Occipital lobe (tissue), 2 donors: ENCODE measurements around the genes KCNC2, CAPS2 and BBS10.

GRCh38 chr12:74985457-74986021, 224.1 kb downstream of the KCNC2 start:
- RAMPAGE, long total RNA: no peak

DNA sequence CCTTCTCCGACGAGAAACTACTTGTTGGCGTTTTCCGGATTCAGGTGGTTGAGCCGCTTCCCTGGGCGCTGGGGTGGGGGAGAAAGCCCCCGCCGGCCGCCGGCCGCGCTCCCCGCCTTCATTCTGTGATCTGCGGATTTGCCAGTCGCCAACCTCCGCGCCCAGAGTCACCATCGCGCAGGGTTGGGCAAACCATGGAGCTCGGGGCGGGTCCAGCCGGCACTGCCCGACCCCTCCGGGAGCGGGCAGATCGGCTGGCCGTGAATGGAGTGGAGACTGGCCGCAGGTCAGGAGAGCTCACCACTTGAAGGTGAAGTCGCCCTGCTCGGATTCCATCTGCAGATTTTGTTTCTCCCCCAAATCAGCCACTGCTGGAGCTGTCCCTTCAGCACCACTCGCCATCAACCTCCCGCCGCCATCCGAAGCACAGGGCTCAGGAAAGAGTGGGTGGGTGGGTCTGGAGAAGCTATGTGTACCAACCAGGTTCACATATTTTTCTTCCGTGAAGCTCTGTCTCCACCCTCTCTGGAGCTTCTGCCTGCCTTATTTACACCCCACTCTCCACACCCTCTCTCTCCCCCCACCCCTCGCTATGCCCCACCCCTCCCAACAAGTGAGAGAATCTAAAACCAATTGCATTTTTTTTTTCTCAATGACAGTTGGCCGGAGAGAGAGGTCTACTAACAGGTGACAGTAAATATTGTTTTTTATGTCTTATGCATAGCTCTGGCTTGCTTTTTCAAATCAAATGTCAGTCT, at the start of gene KCNC2:
KCNC2 (minus strand) TSS at position 536 of the 758 bp plus-strand sequence.
- RAMPAGE, long total RNA: no peak

DNA sequence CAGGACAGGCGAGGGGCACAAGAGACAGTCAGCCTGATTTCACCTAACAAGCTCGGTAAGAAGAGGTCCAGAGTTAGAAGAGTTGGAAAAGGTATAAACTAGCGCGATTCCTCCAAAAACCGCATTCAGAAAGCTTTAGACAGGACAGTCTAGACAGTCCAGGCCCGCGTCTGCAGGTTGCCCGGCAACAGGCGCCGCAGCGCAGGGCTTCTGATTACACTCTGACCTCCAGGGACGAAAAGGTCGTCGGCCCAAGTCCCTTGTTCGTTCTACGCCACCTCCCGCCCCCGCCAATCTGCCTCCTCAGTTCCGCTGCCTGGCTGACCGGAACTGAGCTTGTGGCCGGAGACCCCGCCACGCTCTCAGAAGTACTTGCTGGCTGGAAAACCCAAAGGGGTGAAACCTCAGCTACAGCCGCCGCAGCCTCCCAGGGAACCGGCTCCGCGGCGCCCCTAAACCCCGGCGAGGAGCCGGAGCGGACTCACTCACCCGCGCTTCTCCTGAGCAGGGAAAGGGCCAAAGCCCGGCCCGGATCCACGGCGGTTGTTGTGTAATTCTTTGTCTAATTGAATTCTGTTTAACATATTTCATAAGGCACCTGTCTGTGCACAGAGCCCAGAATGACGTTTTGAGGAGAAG, at the start of gene CAPS2:
CAPS2 (minus strand) TSS at position 440 of the 639 bp plus-strand sequence.
- RAMPAGE, long total RNA: no peak

GRCh38 chr12:75478523-75479167, 1.9 kb upstream of the GLIPR1 start:
- RAMPAGE, long total RNA: no peak

- RAMPAGE, long total RNA: no peak
Observed at GRCh38 chr12:75704725-75705176, 193.3 kb upstream of the KRR1 start.

- RAMPAGE, long total RNA: no peak
Observed at GRCh38 chr12:75705942-75706416, 194.6 kb upstream of the KRR1 start.

DNA sequence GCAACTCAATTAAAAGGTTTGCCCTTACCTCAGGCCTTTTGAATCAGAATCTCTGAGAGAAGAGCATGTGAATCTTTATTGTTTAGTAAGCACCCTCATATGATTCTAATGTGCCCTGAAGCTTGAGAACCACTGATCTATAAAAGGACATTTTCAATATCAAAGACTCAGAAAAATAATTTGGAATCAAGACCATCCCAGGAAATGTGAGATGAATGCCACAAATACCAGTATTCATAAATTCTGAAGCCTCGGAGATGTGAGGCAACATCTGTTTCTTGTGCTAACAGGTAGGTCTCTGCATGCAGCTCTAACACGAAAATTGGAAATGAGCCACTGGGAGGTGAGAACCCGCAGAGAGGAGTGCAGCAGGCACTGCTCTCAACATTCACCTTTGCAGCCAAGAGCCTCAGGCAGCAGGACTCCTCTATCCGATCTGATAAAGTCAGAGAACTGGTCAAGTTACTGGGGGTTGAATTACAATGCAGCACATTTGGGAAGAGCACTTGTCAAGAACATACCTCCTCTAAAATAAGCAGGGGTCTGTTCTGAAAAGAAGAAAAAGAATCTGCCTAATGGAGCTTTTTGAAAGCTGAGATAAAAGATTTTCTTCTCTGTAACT, 209.4 kb upstream of the KRR1 start:
- RAMPAGE, long total RNA: no peak

- RAMPAGE, long total RNA: no peak
Observed at GRCh38 chr12:75724876-75725463, 213.6 kb upstream of the KRR1 start.

- RAMPAGE, long total RNA: no peak
Observed at GRCh38 chr12:75889044-75889684, 195.3 kb downstream of the NAP1L1 start.

DNA sequence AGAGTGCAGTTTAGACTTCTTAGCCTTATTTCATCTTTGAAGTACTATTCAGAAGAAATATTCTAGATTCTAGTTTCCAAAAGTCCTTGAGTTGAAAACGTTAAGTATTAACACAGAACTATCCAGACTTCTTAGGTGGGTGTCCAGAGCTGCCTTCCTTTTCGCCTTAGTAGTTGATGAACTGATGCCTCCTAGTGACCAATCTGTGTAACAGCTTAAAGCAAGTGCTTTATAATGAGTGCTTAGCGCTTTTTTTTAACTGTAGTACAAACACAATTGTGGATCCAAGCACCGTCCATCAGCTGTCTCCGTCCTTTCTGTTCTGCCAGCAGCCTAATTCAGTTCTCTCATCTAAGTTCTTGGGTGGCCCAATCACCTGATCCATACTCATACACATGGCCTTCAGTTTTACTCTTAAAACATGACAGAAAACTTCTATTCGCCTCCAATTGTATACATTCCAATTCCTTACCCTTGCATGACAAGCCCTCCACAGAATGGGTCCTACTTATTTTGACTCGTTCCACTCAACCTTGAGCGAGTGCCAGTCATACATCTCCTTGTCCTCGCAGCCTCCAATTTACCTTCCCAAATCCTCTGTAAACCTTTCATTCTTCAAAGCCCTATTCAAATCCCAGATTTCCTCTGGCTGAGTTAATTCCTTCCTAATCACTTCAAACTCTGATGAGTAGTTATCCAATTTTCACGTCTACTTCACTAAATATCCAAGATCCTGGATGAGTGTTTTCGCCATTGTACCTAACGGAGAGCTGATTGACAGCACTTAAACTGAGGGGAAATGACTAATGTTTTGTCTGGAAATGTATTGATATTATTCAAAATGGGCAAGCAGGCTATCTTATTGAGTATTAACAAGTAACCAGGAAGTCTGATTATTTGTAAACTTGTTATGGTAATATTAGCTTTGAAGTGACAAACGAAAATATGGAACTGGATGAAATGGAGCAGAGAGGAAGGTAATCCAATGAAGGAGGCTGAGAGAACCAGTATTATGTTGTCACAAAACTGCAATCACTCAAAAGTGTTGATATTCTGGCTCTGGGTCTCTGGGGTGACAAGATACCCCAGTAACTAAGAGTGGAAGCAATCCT, 47.0 kb downstream of the NAP1L1 start:
- RAMPAGE, long total RNA: no peak

DNA sequence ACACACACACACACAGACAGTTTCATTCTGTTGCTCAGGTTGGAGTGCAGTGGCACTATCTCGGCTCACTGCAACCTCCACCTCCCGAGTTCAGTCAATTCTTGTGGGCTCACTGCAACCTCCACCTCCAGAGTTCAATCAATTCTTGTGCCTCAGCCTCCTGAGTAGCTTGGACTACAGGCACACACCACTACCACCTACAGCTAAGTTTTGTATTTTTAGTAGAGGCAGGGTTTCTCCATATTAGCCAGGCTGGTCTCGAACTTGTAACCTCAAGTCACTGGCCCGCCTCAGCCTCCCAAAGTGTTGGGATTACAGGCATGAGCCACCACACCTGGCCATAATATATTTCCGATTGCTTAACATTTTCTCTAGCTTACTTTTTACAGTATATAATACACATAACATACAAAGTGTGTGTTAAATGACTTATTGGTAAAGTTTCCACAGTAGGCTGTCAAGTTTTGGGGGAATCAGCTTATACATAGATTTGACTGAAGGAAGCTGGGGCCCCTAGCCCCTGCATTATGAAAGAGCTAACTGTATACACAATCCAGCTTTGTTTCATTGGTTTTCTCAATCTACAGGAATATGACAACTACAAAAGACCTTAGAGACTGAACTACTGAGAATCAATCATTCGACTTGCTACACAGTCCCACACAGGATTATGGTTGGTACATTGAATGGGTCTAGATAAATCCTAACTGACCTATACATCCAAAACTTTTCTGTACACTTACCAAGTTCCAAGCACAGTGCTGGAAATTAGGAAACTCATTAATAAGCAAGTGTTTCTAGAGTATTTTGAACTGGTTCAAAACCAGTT, 43.7 kb downstream of the NAP1L1 start:
- RAMPAGE, long total RNA: no peak

DNA sequence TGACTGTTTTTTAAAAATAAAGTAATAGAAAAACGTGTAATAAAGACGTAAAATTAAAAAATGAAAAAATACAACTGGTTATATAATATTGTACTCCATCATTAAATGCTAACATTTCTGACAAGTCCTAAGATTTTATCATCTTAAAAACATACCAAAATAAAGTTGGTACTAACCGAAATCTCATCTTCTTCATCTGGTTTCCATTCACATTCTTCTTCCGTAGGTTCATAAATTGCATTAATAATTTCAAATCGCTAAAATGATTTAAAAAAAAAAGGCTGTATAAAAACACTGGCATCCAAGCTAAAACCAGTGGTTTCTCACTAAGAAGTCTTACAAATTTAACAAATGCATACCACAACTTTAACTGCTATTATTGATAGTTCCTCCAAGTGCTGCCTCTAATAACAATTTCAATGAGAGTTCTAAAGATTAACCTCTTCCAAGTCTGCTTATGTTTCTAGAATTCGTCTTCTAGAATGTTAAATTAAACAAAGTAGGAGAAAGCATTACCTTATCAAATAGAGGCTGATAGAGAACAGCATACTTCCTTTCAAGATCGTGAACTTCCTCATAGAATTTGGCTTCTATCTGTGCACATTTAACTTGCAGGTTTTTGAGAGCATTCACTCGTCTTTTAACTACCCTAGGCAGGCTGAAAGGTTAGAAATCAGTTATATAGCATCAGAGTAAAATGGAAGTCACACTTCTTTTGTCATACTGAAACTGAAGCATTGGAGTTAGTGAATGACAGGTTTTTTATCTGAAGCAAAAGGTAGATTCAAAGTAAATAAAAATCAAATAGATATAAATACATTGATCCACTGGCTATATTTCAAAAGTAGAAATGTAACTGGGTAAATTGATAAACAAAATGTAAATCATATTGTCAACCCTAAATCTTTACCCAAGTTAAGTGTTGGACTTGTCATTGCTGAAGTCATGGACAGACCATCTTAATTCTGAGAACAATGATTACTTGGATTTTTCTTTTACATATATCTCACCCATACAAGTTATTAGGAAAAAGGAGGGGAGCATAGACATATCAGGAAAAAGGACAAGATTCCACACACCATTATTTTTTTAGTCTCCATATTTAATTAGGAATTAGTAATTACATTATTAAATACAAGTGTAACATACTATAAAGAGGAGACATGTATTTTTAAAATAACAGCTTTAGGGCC, 24.5 kb downstream of the NAP1L1 start:
- RAMPAGE, long total RNA: no peak

DNA sequence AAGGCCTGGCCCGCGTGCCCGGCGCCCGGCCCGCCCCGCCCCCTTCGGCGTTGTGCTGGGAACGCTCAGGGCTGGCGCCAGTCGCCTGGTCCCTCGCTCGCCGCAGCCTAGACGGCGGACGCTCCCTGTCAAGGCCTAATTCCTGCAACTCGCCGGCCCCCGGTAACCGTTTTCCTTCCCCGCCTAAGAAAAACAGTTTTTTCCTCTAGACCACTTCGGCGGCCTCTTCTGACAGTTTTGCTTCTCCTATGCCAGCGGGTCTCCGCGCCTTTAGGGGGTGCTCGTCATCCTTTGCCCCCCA, 471 bp upstream of the NAP1L1 start:
- RAMPAGE, long total RNA: no peak

DNA sequence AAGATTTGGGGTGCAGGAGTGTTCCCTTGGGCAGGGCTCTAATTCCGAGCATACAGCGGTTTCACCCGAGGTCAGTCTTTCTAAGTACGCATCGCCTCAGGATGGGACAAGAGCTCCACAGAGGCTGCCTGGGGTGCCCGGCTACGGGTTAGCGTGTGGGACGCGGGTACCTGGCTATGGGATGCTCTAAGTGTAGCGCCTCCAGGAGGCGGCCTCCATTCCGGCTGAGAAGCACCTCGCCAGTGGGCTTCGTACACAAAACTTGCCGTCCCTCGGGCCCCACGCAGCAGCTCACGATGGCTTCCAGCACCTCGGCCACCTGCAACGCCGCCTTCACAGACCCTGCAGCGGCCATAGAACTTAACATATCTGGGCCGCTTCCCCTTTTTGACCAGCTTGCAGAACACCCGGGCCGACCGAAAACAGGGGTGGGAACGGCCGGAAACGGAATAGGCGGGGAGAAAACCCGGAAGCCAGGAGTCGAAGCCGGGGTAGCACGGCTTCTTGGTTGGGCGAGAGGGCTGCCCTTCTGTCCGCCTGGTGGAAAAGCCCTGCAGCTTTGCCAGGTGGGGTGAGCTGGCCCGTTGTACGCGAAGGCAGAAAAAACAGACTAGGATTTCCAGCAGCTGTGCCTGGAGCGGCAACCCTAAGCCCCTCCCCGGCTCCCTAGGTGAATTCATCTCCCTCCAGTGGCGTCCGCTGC, at the start of gene BBS10:
BBS10 (minus strand) TSS at position 424 of the 703 bp plus-strand sequence.
- RAMPAGE, long total RNA: start-site peak on the minus strand centred at position 397 of the sequence, 55 bp wide, 221 and 65 reads in 2 replicates

- RAMPAGE, long total RNA: no peak
Observed at GRCh38 chr12:76369493-76370033, 21.3 kb upstream of the BBS10 start.

DNA sequence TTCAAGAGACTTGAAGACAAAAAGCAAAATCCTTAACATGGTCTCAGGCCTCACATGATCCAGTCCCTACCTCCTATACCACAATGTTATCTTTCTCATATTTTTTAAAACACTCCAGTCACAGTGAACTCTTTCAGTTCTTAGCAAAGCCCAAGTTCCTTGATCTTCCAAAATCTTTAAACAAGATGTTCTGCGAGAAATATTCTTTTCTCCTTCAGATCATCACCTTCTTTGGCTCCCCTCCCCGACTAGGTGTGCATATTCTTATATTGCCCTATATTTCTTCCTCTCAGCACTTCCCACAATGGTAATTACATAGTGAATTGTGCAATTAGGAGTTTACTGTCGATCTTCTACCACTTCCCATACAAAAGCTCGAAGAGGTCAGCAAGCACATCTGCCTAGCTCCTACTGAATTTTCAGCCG, 16.8 kb downstream of the OSBPL8 start:
- RAMPAGE, long total RNA: no peak

DNA sequence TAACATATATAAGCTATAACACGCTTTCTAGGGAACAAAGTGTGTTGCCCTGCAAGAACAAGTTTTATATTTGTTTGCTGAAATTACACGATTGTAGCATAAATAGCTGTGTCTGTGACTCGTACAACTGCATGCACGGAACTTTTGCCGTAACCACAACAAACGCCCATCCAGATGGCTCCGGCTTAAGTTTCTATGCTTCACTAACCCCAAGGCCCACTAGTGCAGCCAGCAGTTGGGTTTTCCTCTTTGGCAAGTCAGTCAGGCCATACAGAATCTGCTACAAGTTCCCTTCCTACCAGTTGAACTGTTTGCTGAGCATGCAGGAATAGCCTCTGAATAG, 12.1 kb downstream of the CSRP2 start:
- RAMPAGE, long total RNA: no peak

GRCh38 chr12:77833995-77834337, 3.3 kb downstream of the NAV3 start:
- RAMPAGE, long total RNA: no peak

DNA sequence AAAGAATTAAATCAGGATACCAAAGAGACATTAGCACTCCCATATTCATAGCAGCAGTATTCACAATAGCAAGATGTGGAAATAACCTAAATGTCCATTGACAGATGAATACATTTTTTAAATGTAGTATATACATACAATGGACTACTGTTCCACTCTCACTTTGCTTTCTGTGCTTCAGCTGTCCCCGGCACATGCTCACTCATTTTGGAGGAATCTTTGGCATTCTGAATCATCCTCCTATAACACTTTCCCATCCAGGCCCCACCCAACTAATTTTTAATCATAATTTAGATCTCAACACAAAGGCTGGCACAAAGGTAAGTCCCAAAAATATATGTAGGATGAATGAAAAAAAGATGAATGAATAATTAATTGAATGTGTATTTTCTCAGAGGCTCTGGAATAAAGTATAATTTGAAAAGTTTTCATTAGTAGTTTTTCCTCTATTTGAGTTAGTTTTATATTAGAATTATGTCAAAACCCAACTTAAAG, 99.3 kb downstream of the SYT1 start:
- RAMPAGE, long total RNA: no peak

DNA sequence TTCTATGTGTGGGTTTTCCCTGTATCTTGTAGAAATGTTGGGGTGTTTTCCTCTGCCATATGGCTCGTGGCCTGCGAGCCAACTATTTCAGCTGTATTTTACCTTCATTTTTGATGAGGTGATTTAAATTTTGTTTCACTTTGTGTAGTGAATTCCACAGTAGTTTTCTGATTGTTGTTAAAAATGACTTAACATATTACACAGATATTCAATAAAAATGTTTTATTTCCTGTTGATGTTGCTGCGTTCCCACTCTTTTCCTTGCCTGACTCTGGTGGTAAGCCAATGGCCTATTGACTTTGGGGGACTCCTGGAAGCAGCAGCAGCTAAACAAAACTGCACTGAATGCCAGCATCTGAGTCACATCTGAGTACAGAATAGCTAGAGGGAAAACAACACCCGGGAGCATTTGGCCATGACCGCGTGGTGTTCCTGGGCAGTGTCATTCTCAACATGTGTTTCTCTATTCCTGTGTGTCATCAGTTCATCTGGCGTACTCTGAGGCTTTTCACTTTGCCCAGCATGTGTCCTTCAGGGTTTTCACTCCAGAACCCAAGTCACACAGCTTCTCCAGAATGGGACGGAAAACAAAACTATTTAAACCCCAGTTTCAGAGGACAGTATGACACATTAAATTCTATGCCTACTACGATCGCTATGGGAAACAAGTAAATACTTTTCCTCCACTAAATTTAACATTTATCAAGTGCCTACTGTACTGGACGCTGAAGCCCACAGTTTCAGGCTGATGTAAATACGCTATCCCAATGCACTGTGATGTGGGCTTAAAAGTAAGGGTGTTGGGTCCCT, 238.8 kb downstream of the PAWR start:
- RAMPAGE, long total RNA: no peak